Endodermal cell (in vitro differentiated cells): ENCODE measurements around a stretch of chr11.

DNA sequence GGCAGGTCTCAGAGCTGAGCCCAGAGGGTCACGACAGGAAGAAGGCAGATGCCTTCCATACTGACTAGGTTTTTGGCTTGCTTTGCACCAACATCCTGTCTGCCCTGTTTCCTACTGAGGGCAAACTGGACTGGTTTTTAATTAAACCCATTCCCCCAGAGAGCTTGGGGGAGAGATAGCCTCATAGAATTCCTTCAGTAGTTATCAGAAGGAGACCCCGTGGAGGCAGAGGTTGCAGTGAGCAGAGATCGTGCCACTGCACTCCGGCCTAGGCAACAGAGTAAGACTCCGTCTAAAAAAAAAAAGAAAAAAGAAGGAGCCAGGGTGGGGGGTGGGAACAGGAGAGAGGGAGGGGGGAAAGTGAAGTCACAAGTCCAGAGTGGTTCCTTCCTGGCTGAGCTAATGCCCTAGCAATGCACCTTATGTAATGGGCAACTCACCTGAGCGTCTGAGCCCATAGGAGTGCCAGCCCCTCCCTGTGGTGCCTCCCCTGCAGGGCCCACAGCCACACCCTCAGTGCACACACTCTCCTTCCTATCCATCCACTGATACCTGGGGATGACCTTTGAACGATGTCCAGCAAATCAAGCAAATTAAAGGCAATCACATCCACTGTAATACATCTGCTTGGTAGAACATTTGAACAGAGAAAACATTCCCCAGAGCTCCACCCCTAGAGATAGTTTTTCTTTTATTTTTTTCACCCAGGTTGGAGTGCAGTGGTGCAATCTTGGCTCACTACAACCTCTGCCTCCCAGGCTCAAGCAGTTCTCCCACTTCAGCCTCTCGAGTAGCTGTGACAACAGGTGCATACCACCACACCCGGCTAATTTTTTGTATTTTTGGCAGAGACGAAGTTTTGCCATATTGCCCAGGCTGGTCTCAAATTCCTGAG lies 19.7 kb upstream of the MICAL2 start:
- PRO-cap: no peak

DNA sequence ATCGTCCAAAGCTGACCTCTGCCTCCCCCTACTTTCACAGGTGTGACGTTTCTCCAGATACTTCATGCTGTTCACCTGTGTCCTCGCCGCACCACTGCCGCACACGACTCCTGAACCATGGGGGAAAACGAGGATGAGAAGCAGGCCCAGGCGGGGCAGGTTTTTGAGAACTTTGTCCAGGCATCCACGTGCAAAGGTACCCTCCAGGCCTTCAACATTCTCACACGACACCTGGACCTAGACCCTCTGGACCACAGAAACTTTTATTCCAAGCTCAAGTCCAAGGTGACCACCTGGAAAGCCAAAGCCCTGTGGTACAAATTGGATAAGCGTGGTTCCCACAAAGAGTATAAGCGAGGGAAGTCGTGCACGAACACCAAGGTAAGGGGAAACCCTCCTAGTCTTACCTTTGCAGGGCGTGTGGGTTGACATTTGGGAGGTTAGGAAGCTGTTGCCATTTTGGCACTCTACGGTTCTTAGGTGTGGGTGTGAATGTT lies 51.7 kb downstream of the MICAL2 start:
- PRO-cap: no peak

- PRO-cap: bidirectional peak, plus-strand start at chr11:12182859, minus-strand start at chr11:12182765
These were observed 72.2 kb downstream of the MICAL2 start for GRCh38 chr11:12182459-12183104.

GRCh38 chr11:12196464-12196663 lies 86.0 kb downstream of the MICAL2 start:
- PRO-cap: no peak

DNA sequence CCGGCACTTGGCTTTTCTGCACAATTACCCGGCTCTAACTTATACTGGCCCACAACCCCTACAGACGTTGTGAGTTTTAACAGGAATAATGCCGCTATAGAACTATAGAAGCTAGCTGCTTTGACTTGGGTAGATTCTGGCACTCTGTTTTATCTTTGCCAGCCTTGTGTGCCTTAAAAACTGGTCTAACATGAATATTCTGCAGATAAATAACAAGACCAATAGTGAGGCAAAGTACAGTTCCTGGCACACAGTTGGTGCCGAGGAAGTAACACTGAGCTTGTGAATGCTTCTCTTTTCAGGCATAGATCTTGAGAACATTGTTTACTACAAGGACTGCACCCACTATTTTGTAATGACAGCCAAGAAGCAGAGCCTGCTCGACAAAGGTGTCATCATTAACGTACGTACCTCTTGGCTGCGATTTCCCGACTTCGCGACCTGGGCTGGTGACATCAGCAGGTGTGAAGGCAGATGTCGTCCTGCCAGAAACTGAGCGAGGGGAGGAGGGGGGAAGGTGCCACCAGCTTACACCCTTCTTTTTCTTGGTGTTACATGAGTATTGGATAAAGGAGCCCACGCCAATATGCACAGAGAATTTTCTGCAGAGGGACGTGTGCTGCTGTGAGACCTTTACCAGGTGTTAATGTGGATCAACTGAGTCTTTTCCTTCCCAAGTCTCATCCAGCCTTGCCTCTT lies 105.7 kb downstream of the MICAL2 start:
- PRO-cap: no peak

DNA sequence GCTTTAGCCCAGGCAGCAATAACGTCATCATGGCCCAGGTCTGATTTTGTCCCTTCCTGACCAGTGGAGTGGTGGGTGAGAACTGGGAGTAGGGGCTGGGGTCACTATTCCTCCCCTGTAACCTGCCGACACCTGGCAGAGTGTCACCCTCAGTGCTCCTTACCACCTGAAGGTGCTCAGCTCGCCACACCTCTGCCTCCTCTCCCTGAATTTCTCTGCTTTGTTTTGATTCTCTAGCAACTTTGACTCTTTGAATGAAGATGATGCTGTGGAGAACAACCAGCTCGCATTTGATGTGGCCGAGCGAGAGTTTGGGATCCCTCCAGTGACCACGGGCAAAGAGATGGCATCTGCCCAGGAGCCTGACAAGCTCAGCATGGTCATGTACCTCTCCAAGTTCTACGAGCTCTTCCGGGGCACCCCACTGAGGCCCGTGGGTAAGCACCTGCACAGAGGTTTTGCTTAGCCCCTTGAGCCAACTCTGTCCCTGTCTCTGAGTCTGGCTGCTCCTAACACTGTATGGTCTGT lies 115.6 kb downstream of the MICAL2 start:
- PRO-cap: no peak

GRCh38 chr11:12274386-12275629 lies 102.6 kb upstream of the PARVA start:
- PRO-cap: no peak

GRCh38 chr11:12376872-12377253 lies 508 bp upstream of the PARVA start:
- PRO-cap: unidirectional peak, plus-strand start at chr11:12377021

- PRO-cap: no peak
These were observed 125.8 kb downstream of the PARVA start for GRCh38 chr11:12503151-12503591.

DNA sequence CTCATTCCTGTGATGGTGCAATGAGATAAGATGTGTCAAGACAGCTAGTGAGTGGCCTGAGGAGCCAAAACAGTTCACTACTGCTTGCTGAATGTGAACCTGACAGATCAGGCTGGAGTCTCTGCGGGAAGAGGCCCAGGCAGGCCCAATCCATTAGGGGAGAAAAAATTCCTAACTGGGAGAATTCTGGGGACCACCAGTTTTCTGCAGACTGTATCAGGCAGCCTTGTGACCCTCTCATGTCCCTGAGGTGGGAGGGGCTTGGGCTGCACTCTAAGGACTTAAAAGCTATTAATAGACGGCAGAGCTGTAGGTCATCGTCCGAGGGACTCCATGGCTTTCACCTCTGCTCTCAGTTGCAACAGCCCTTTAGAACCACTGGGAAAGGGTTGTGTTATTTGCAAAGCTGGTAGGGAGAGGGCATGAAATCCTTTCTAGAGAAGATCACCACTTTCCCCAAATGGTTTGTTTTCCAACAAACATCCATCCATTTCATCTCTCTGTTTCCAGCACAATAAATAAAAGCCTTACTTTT lies 126.0 kb upstream of the TEAD1 start:
- PRO-cap: no peak

- PRO-cap: no peak
These were observed 15.1 kb downstream of the TEAD1 start for GRCh38 chr11:12689285-12689683.

DNA sequence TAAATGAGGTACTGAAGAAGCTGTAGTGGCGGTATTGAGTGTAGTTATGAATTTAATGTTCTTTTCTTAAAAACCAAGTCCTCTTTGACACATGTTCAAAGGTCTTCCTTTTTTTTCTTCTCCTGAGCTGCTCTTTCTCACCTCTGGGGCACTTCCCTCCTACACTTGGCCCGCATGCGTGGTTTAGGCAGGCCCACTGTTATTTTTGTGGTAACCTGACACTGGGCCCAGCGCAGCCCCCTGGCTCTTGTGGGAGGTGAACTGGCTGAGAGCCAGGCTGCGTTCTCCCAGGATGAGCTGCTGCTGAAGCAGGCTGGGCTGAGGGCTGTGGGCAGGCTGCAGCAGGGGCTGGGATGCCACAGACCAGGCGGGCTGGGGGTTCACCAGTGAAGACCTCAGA lies 72.3 kb downstream of the TEAD1 start:
- PRO-cap: unidirectional peak, plus-strand start at position 268 of the sequence

- PRO-cap: no peak
These were observed 128.4 kb downstream of the TEAD1 start for GRCh38 chr11:12802385-12803241.

DNA sequence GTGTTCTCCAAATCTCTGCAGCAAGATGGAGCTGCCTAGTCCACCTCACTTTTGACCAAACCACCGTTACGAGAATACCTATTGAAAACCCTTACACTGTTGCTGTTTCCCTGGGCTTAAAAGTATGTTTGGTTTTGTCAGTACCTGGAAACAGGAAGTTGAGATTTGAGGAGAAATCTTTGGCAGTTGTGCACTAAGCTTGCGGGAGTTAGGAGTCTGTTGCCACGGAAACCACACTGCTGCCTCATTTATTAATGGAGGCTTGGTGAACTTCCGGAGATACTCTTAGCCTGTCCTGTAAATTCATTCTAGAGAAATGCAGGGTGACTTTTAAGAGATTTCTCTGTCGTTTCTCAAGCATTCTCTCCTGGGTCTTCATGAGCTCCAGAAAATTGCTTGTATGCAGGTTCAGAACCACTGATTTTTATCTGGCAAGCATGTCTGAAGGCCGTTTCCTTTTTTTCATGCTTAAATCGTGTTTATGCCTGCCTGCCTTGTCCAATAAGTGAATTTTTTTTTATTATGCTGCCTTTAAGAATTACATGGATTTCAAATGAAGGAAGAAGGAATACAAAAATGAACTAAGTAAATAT lies 166.8 kb upstream of the RASSF10 start:
- PRO-cap: no peak

GRCh38 chr11:12914346-12915009 lies 94.6 kb upstream of the RASSF10 start:
- PRO-cap: no peak

DNA sequence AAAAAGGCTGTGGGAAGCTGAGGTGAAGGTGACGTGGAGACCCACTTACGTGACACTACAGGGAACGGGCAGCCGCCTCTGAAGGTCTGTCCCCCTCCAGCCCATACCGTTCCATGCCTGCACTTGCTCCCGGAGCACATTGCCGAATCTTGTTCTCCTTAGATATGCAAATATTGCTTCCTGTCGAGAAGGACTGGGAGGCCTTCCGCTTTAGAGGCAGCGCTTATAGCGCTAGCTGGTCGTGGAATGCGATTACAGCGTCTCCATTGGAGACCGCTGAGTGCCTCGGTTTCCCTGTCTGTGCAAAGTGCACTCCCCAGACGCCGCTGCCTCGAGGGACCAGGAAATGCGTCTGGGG lies 559 bp upstream of the RASSF10 start:
- PRO-cap: no peak

GRCh38 chr11:13044288-13044798 lies 35.2 kb downstream of the RASSF10 start:
- PRO-cap: no peak

- PRO-cap: no peak
These were observed 131.4 kb downstream of the RASSF10 start for GRCh38 chr11:13140349-13141031.

- PRO-cap: no peak
These were observed 91.8 kb downstream of the BMAL1 start for GRCh38 chr11:13369352-13369853.

GRCh38 chr11:13447227-13447625 lies 15.8 kb downstream of the BTBD10 start:
- PRO-cap: no peak